Ascending aorta (tissue), 1 donor: ENCODE measurements around a stretch of chr1.

- PRO-cap, result no peak
Observed at GRCh38 chr1:43611736-43612279, 38.1 kb upstream of the KDM4A start.

DNA sequence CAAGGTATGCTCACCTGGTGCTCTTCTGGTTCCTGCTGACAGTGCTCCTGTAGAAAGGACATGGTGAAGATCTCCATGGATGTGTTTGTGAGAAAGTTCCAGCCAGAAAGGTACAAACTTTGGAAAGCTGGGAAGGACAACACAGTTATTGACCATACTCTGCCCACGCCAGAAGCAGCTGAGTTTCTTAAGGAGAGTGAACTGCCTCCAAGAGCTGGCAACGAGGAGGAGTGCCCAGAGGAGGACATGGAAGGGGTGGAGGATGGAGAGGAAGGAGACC is 17.7 kb downstream of the KDM4A start:
- PRO-cap, result no peak

DNA sequence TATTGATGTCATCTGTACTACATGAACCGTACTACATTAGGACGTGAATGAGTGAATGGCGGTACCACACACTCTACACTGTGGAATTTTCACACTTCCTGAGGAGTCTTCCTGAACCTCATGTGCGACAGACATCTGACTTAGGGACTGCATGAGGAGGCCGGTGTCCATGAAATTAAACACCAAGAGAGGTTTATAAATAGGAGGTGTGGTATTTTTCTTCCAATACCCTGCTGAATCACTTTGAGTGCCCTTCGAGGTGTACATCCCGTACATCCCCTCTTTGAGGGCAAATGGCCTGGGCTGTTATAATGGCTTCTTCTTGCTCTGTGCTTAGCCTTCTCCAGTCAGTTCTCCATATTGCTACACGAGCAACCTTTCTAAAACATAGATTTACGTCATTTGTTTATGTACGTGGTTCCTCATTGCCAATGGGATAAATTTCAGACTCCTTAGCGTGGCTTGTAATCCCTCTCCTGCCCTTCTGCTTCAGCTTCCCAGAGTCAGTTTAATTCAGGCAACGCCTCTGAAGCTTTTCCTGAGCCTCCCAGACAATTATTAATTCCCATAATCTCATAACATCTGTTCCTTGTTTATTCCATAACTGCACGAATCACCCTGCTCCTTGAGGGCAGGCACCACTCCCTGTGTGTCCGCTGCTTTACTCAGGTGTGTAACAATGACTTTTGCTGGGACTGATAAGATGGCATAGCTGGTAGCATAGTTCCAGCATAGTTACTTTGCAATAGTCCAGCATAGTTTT is 9.4 kb downstream of the ST3GAL3 start:
- PRO-cap, result no peak

DNA sequence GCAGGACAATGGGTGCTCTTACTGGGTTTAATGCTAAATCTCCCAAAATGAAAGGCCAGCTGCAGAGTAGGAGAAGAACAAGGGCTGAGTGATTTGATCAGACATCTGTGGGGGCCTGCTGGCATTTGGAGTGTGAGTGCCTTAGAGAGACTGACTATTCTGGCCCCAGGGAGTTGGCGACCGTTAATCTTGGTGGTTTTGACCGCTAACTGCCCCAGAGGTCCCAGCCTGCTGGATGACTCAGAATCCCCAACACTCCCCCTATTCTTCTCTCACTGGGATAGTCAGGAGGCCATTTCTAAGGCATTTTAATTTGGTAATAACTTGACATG is 98.5 kb upstream of the ARTN start:
- PRO-cap, result no peak

DNA sequence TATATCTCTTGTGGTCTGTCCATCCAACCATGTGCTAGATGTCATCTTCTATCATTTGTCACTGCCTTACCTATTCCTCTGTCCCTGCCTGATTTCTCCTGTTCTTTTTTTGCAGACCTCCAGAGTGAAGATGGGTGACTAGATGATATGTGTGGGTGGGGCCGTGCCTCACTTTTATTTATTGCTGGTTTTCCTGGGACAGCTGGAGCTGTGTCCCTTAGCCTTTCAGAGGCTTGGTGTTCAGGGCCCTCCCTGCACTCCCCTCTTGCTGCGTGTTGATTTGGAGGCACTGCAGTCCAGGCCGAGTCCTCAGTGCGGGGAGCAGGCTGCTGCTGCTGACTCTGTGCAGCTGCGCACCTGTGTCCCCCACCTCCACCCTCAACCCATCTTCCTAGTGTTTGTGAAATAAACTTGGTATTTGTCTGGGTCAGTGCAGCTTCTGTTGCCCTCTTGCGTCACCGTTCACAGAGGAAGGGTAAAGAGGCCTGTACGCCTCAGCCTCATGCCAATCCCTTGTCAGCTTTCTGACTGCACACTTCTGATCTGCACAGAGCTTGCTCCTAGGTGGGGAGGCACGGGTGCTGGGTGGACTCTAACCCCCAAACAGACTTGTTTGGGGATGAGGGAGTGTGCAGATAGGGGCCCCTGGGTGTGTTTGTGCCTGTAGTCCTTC is 1.0 kb upstream of the B4GALT2 start:
- PRO-cap, result no peak

- PRO-cap, result no peak
Observed at GRCh38 chr1:43992354-43992960, 1.1 kb downstream of the CCDC24 start.

DNA sequence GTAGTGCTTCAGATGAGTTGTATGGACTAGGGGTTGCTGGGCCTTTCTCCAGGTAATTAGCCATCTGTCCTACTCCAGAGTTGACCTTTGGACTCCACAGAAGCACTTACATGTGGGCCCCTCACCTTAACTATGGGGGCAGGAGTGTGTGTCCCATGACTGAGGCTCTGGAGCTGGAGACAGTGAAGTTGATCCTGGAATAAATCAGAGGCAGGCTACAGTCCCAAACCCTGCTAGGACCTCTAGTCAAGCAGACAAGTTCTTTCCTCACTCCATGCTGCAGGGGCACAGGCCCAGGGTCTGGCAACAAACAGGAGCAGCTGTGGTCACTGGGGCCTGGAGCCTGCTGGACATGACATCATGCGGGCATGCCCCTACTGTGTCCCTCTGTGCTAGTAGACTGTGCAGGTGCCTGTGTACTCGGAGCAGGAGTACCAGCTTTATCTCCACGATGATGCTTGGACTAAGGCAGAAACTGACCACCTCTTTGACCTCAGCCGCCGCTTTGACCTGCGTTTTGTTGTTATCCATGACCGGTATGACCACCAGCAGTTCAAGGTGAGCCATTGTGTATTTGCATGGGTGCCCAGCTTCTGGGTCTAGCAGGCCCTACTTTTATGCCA is 4.8 kb downstream of the DMAP1 start:
- PRO-cap, result no peak

DNA sequence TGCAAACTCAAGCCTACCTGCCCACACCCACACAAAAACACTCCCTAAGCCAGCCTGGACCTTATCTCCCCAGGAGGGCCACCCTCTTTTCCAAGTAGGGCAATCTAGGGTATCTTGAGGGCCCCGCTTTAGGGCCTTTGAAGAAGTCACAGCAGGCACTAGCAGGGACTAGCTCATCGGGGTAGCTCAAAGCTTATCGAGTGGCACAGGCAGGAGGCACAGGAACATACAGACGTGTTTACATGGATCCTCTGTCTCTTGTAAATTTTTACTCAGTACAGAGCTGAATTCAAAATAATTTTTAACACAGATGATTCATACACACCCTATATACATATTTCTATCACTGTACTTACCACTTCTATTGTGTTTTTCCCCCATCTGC is 54.5 kb downstream of the DMAP1 start:
- PRO-cap, result no peak

DNA sequence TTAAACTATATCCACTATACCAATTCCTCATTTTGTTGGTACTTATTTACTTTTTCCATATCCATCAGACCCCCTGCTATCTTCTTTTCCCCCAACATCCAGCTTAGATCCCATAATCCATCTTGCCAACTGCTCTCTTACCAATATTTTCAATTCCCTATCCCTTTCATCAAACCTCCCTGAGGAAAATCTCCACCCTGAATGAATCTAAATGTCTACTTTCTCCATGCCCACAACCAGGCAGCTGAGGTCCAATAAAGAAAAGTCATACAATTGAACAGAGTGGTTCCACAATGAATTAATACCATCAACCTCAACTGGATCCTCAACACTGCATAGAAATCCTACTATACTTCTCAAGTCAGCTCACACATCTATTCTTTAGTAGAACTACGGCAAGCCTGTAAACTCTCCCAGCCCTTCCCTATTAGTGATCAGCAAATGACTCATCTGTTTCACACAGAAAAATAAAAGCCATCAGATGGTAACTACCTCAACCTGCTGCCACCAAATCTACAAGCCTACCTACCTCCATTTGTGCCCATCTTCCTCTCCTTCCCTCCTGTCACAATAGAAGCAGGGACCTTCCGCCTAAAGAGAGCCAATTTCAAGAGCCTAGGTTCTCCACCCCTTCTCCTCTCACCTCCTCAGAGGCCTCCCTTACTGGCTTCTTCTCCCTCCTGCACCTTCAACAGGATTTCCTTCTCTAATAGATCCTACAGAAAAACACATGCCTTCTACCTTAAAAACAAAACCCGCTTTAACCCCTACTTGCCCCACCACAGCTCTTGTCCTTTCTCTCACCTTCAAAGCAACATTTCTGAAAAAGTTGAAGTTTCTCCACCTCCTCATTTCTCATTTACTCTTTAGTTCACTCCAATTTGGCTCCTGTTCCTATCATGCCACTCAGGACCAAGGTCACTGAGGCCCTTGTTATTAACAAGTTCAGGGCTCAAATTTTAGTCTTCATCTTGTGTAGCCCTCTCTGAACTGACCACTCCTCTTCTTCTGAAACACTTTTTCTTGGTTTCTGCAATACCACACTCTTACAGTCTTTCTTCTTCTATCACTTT is 63.7 kb downstream of the DMAP1 start:
- PRO-cap, result no peak

GRCh38 chr1:44351651-44352201 is 3.3 kb downstream of the ERI3 start:
- PRO-cap, result no peak

- PRO-cap, result no peak
Observed at GRCh38 chr1:44524137-44524676, 119.2 kb downstream of the RNF220 start.

DNA sequence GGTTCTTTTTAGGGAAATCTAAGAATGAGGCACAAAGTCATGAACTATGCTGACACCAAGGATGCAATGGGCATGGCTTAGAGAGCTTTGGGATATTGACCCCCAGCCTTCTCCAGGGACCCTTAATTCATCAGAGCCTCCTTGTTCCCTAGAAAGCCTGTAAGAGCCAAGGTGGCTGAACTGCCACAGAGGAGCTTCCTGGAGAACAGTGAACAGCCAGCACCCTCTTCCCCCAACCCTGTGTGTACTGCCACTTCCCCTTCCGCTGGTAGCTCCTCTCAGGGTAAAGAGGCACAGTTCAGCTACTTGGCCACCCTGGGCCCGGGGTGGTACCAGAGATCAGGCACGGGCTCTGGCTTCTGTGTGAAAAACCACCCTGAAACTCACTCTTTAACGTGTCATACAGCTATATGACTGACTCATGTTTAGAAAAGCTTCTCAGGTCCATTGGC is 22.2 kb downstream of the ARMH1 start:
- PRO-cap, result no peak

DNA sequence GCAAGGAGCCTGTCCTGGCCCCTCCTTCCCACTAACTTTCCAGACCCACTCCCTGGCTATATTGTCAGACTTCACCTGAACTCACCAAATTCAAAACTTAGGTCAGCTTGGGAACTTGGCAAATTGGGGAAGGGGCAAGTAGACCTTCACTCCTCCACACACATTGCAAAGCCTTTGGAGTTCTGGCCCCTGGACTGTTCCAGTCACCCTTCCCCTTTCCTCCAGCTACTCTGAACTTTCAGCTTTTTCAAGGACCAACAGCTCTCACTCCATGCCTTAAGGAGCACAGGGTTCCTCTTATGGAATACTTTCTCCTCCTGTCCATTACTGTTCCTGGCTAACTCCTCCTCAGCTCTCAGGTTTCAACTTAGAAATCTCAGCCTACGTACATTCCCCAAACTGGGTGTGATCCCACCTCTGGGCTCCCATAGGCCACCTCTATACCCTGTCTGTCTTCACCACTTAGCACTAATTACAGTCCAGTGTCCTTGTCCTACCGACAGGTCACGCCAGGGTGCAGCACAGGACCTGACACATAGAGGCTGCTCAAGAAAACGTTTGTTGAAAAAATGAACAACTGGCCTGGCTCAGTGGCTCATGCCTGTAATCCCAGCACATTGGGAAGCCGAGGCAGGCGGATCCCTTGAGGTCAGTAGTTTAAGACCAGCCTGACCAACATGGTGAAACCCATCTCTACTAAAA is 5.5 kb upstream of the BEST4 start:
- PRO-cap, result no peak

DNA sequence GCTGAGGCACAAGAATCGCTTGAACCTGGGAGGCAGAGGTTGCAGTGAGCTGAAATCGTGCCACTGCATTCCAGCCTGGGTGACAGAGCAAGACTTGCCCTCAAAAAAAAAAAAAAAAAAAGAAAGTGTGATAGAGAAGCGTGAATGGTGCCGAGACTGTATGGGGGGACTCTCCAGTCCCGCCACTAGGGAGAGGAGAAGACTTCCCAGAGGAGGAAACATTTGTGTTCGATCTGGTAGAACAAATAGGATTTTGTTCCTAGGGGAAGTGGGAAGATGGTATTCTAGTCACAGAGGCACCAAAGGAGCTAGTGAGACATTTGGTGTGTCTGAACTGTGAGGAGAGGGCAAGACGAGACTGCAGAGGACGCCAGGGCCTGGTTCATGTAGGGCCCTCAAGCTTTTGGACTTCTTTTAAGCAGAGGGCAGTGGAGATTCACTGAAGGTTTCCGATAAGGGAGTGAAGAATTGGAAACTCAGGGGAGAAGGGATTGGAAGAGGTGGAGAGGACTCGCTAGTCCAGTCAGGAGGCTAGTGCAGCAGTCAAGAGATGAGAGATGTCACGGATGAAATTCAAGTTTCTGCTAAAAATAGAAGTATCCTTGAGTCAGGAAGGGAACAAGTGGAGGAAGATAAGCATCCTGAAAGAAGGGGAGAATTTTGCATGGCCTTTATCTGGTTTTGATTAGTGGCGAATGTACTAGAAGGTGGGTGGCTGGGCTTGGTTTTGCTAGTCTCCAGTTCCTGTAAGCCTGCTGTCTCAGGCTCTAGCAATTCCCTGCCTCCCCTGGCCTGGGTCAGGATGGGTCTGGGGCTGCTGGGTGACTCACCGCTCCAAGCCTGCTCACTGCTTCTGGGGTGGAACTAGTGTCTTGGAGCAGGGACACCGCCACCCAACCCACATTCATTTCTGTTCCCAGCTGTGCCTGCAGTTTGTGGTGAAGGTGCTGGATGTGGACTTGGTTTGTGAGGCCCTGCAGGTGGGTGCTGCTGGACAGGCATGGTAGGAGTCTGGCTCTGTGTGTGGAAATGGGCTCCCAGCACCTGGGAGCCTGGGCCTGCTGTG is 3.1 kb downstream of the BTBD19 start:
- PRO-cap, result no peak

DNA sequence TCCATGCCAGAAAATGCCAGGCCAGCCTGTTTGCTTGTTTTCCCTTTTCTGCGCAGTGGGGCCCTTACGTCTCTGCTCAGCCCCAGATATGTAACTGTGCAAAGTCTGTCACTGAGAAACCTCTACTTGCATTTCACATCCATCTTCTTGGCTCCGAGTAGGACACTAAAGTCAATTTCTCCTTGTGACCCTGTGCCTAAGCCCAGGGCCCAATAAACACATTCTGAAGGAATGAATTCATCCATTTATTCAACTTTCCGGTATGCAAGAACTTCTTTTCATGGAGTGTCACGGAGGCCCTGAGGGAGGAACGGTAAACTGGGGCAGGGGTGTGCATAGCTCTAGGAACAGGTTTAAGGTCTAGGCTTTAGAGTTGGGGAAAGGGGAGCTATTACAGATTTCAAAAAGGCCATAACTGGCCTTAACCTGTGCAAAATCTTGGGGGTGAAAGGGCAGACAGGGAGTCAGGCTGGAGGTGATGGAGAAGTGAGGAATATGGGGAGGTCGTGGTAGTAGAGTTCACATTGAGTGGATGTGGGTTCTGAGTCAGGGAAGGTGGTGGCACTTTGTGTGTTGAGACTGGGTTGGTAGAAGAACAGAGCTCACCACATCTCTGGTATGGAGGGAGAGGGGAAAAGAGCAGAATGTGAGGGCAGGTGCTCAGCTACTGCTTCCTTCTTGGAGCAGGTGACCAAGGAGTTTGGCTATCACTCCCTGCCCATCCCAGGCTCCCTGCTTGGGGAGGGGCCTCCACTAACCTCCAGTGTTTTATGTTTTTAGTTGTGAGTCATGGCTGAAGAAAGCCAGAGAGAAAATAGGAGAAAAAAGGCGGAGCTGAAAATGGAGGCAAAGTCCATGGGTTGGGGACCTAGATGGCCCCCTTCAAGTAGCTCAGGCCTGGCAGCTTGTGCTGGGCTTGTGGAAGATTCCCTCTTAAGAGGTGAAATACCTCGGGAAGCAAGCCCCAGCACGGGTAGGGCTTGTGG is 8.5 kb downstream of the HECTD3 start:
- PRO-cap, result no peak

GRCh38 chr1:45010102-45011097 is 724 bp downstream of the HECTD3 start:
- PRO-cap, result no peak

- PRO-cap, result no peak
Observed at GRCh38 chr1:45017580-45018277, 5.7 kb downstream of the UROD start.

GRCh38 chr1:45393815-45394423 is 53.9 kb downstream of the TOE1 start:
- PRO-cap, result no peak

DNA sequence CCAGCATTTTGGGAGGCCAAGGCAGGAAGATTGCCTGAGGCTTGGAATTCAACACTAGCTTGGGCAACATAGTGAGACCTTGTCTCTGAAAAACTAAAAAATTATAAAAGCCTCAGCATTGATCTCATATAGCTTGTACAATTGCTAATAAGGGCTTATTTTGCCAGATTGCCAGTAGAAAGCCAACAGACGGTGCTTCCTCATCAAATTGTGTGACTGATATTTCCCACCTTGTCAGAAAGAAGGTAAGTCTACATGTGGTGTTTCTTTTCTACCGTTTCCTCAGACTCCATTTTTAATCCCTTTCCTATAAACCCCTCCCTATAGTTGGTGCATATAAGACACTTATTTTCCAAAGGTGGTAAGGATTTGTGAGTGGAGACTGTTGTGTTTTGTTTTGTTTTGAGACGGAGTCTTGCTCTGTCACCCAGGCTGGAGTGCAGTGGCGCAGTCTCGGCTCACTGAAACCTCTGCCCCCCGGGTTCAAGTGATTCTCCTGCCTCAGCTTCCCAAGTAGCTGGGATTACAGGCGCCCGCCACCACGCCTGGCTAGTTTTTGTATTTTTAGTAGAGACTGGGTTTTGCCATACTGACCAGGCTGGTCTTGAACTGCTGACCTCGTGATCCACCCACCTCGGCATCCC is 7.3 kb downstream of the CCDC17 start:
- PRO-cap, result no peak

DNA sequence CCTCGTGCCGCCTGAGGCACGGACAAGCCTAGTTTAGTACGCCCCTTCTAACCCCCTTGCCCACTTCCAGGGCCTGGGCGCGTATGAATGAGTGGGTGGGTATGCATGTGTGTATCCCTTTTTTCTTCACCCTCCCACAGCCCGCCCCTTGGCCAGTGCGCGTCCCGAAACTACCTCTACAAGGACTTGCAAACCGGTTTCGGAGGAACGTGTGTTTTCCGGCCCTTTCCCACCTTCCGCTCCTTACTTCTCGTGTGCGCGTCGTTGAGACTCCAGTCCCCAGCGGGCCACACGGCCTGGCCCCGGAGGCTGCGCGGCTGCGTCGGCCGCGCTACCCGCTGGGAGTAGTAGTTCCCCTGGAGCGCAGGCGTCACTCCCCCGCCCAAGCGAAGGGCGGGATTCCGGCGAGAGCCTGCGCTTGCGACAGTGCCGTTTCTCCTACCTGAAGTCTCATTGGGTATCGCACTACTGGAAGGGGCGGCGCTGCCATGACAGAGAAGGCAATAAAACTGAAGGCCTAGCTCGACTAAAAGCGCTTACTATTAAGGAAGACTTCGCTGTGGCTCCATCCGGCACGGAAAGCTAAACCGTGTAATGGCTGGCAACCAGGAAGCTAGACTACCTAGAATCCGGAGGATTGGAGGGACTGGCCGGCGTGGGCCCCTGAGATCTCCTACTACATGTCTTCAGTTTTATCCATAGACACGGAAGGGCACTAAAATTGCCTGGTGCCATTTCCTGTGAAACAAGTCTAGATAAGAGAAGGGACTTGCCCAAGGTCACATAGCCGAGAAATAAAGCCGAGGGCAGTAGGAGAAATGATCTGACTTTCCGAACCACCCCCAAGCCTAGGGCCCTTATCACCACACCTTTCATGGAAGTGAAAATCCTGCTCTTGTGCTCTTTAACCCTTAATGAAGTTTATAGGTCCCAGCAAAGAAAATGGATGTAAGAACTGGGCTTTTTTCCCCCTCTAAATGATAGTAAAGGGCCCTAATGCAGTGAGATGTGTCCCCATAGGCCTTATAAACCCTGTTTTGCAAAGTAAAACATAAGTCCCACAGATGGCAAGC is 822 bp upstream of the GPBP1L1 start:
- PRO-cap, result bidirectional peak, plus-strand start at position 473 of the sequence, minus-strand start at position 245 of the sequence